Parotid gland (tissue), 1 donor: ENCODE measurements around the genes ADIG and PLCG1.

GRCh38 chr20:38342992-38343784, 3.1 kb upstream of the LBP start:
- PRO-cap, result no peak

GRCh38 chr20:38345779-38346213, 486 bp upstream of the LBP start:
- PRO-cap, result no peak

GRCh38 chr20:38428252-38429072, 44.2 kb upstream of the RALGAPB start:
- PRO-cap, result no peak

- PRO-cap, result no peak
Measured at GRCh38 chr20:38550701-38551951, 29.9 kb upstream of the ADIG start.

DNA sequence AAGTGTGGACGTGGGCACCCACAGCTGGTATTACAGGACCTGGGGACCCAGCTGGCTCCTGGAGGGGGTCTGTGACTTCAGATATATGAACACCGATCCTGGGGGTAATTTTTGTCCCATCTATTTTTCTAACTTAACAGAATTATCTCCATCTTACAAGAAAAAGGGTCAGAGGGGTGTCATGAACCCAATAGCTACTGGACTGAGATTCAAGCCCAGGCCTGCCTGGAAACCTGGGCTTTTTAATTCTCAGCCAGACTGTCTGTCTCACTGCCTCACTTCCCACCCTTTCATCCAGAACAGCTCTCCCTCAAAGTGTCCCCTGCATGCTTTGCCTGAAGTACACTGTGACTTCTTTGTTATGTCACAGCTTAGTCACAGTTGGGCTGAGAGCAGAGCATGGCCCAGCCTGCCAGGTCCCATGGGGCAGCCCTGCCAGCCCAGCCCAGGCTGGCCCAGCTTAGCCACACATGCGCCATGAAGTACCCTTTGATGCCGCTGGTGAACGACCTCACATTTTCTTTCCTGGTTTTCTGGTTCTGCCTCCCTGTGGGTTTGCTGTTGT, at the start of gene ADIG:
Gene ADIG, plus strand, starts transcription at position 424 of the 565 bp plus-strand sequence.
- PRO-cap, result no peak

DNA sequence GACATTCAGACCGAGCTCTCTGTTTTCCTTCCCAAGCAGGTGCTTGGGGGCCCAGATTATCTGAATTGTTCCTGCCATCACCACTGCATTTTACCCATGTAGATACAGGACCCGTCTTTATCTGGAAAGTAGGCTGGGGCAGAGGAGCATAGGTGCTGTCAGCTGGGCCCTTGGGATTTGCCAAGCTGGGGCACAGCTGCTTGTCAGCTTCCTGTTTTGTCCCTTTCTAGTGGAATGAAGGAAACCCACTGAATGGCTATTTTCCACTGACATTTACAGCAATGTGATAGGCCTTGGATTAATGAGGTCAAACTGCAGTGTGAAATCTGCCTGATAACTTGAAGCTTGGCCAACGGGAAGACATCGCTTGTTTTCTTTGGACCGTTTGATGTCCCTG, 6.6 kb downstream of the PPP1R16B start:
- PRO-cap, result bidirectional peak, plus-strand start at position 333 of the sequence, minus-strand start at position 228 of the sequence

GRCh38 chr20:38883991-38884328, 42.3 kb upstream of the FAM83D start:
- PRO-cap, result no peak

GRCh38 chr20:38917849-38918547, 8.2 kb upstream of the FAM83D start:
- PRO-cap, result no peak

DNA sequence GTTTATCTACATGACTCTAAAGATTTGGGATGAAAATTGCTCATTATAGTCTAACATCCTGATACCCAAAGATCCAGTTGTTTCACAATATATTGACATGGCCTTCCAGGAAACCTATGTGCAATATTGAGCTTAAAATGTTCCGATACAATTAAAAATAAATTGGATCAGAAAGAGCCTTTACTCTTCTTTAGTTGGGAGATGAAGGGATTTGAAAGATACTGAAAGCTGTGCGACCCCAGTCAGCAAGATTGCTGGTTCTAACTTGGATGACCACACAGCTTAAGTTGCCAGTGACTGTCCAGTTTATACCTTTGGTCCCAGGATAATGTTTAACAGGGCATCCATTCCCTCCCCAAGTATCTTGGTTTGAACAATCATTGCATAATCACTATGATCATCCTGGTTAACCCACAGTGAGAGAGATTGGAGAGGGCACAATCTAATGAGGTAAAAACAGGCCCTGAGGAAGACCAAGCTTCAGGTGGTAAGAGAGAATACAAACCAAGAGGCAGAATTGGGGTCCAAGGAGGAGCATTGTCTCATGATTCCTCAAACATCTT, 798.4 kb downstream of the MAFB start:
- PRO-cap, result no peak

DNA sequence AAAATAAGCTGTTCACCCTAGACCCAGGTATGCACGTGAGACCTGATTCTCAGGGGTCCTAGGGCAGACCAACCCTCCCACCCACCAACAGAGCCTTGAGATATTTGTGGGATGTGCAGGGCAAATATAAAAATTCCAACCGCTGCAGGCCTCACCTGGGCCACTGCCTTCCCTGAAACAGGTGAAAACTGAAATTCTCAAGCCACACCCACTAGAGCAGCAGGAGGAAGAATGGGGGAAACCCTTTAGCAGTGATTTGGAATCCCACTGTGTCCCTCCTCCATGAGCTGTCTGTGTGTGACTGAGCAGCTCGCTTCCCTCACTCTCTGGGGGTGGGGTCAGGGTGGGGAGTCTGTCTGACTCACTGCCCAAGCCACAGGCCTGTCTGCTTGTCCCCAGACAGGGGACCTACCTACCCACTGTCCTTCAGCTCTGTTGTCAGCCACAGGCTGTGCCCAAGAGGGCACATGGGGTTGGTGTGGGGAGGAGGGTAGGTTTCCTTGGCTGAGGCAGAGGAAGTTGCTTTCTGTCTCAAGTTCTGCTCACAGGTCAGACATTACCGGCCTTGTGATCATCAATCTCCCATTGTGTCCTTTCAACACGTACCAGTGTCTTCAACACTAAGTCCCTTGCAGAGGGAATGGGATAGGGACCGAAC, 127.1 kb downstream of the MAFB start:
- PRO-cap, result no peak

- PRO-cap, result no peak
Measured at GRCh38 chr20:40675564-40675958, 13.5 kb downstream of the MAFB start.

DNA sequence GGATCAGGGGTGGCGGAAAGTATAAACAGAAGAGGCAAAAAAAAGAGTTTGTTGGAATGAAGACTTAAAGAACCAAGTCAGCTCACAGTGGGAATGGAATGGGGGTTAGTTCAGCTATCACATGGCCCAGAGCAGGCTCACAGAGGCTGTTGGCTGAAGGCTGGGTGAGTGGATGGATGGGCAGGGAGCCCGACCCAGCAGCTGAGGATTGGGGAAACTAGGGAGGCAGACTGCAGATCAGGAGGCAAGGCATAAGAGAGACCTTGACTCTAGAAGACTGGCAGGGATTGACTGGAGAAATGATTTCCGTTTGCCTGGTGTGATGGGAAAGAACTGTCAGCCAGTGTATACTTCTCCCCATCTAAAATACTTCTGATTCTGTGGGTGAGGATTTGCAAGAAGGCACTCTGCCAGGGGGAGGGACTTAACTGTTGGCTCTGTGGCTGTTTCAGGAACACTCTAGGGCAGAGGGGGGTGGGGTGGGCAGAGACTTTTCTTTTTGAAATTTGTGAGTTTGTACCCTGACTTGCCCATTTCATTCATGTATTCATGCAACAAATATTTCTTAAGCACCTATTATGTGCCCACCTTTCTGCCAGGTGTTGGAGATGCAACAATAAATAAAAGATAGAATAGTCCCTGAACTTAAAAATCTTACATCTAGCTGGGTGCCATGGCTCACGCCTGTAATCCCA, 15.8 kb upstream of the TOP1 start:
- PRO-cap, result no peak

GRCh38 chr20:41061180-41061641, 32.6 kb downstream of the TOP1 start:
- PRO-cap, result no peak

GRCh38 chr20:41079874-41080628, 51.4 kb downstream of the TOP1 start:
- PRO-cap, result no peak

DNA sequence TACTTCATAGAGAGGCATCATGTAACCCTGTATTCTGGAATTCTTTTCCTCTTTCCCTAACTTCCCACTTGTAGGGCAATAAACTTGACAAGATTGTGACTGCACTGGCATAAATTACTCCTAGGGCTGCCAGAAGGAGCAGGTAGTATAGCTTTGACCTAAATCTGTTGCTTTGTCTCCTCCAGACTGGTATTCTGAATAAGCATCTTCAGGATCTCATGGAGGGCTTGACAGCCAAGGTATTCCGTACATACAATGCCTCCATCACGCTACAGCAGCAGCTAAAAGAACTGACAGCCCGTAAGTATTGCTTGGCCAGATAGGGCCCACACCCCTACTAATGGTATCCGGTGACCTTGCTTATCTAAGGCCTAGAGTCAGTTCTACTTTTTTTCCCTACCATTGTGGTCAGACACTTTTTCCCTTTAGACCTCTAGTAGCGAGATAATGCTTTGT, 21.2 kb upstream of the PLCG1 start:
- PRO-cap, result no peak

DNA sequence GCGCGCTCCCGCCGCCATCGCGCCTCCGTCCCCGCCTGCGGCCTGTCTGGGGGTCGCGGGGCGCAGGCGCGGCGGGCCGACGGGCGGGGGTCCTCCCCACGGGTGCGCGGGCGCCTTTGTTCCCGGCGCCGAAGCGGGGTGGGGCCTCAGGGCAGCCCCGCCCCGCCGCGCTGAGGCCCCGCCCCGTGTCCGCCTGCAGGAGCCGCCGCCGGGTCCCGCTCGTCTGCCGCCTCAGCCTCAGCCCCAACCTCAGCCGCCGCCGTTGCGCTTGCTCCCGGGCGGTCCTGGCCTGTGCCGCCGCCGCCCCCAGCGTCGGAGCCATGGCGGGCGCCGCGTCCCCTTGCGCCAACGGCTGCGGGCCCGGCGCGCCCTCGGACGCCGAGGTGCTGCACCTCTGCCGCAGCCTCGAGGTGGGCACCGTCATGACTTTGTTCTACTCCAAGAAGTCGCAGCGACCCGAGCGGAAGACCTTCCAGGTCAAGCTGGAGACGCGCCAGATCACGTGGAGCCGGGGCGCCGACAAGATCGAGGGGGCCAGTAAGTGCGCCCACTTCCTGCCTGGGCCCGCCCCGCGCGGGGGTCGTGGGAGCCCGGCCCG, at the start of gene PLCG1:
Gene PLCG1, plus strand, starts transcription at position 222 of the 598 bp plus-strand sequence.
- PRO-cap, result bidirectional peak, plus-strand start at position 188 of the sequence, minus-strand start at position 48 of the sequence; bidirectional peak, plus-strand start at position 496 of the sequence, minus-strand start at position 407 of the sequence

DNA sequence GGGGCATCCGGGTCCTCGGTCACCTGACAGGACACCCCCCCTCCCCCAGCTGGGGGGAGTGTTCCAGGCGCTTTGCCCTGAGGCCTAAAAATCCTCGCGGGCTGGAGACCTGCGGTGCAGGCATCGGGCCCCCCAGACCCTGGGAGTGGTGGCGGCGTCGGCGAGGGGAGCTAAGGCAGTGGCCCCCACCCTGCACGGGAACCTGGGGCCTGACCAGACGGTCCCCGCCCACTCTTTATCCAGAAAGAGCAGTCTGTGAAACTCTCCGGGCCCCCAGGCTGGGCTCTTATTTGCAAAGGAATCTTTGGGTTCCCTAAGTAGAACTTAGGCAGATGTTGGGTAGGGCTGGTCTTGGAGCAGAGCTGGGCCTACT, 673 bp downstream of the PLCG1 start:
- PRO-cap, result bidirectional peak, plus-strand start at position 87 of the sequence, minus-strand start outside the sequence

DNA sequence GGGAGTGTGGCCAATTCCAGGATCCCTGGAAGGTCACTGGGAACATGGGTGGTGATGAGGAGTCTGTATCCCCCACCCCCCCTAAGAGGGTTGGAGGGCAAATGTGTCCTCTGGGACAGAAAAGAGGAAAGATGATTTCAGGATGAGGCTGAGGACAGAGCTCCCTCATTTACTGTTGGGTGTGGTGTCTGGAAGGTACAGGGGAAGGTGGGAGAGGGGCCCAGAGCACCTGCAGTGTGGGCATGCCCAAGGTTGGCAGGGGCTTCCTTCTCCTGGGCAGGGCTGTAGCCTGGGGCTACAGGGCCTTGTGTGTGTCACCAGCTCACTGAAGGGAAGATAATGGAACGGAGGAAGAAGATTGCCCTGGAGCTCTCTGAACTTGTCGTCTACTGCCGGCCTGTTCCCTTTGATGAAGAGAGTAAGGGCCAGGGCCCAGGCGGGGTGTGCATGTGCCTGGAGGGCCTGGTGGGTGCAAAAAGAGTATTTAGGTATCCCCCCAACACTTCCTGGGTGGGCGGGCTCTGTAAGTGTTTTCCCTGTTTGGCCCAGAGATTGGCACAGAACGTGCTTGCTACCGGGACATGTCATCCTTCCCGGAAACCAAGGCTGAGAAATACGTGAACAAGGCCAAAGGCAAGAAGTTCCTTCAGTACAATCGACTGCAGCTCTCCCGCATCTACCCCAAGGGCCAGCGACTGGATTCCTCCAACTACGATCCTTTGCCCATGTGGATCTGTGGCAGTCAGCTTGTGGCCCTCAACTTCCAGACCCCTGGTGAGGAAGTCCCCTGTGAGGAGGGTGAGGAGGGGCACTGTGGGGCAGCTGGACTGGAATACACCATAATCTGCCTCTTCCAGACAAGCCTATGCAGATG, 34.8 kb downstream of the PLCG1 start:
- PRO-cap, result no peak

GRCh38 chr20:41177217-41178035, 40.1 kb downstream of the PLCG1 start:
- PRO-cap, result no peak

DNA sequence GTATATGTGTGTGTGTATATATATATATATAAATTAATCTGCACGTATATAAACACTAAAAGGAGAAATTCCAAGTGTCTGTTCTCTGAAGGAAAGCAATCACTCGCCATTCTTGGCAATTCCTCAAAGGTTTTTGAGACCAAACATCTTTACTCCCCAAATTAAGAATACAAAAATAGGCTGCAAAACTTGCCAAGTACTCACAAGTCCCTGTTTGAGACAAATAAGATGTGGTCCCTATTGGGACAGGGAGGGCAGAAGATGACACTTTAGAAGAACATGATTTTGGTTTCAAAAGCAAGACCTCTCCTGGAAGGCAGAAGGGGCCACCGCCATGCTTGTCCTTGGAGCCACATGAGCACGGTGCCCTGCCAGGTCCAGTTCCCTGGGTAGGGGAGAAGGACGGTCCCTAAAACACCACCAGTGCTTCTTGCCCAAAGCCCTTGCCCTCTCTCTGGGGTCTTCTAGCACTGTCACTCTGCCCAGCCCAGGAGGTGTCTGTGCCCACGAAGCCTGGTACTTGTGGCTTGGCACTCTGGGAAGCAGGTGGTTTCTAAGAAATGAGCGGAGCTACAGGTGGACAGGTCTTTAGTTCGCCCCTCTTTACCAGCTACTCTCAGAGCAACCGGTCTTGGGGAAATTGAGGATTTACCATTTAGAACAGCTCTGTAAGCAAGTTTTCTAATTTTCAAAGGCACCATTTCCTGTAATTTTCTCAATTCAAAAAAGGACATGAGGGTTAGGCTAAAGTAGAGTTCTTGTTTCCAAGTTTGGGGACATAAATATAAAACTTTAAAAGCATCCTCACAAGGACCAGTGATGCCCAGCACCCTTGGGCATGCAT, 46.0 kb downstream of the PLCG1 start:
- PRO-cap, result no peak